GM19240 (cell line): ENCODE data around the genes ZMYND11 and IDI1.

- RRBS: 6% methylated on average over 24 of the region's 81 CpGs
These were observed at the start of gene ZMYND11 for GRCh38 chr10:135392-135912. ZMYND11 (plus strand) TSS chr10:135455.

GRCh38 chr10:513257-513819 lies 176.1 kb downstream of the DIP2C start:
- RRBS: no CpG with 5 or more reads among the region's 21 CpGs

- RRBS: no CpG with 5 or more reads among the region's 17 CpGs
These were observed 61.1 kb downstream of the DIP2C start for GRCh38 chr10:628255-628864.

DNA sequence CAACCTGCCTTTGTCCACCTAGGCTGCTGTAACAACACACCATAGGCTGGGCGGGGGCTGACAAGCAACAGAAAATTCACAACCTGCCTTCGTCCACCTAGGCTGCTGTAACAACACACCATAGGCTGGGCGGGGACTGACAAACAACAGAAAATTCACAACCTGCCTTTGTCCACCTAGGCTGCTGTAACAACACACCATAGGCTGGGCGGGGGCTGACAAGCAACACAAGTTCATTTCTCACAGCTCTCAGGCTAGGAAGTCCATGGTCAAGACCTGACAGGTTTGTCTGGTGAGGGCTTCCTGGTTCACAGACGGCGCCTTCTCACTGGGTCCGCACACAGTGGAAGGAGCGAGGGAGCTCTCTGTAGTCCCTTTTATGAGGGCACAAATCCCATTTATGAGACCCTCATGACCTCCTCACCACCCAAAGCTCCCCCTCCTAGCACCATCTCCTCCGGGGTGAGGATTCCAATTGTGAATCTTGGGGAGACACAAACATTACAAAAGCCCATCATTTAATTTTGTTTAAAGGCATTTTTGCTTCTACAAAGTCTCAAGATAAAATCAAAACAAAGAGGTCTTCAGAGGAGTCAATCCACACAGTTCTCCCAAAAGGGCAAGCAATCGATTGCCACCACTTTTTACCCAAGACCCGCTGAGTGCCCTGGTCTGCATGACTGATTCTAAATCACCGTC lies 52.1 kb downstream of the DIP2C start:
- RRBS: no CpG with 5 or more reads among the region's 12 CpGs

DNA sequence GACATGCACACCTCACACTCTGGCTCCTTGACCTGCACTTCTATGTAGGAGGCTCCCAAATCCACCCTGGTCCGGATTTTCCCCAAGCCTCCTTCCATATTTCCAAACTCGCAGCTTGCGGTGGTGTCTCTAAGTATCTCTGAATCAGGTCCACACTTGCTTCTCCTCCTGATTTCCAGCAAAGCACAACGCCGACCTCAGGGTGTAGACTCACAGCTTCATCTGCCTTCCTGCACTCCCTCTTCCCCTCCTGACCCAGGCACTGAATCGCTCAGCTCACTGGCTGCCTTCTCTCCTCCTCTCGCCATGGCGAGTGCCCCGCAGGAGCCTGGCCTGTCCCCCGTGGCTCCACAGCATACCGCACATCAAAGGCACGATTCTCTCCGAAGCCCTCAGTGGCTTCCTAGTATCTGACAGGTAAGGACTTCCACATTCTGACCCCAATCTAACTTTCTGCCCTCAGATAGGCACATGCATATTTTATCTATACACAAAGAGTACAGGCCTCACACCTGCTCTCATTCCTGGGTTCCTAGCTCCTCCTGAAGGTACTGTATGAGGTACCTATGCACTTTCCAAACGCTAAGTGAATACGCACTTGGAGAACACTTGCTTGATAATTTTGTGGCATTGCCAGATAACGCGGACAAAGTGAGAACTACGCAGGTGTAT lies 27.6 kb downstream of the DIP2C start:
- RRBS: no CpG with 5 or more reads among the region's 18 CpGs

DNA sequence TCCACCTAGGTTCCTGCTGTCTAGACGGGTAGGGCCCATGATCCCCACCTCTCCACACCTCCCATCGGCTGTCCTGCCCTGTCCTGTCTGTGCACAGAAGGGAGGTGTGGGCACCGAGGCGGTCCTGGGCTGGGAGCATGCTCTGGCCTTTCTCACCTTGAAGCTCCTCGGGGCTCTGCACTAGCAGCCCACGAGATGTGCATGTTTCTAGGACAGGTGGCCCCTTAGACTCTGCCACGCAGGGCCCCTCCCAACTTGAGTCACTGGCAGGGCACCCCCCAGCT lies 113.9 kb upstream of the DIP2C start:
- RRBS: no CpG with 5 or more reads among the region's 7 CpGs

GRCh38 chr10:824623-825551 lies 106.6 kb downstream of the LARP4B start:
- RRBS: no CpG with 5 or more reads among the region's 10 CpGs

GRCh38 chr10:924288-925003 lies 7.1 kb downstream of the LARP4B start:
- RRBS: no CpG with 5 or more reads among the region's 8 CpGs

DNA sequence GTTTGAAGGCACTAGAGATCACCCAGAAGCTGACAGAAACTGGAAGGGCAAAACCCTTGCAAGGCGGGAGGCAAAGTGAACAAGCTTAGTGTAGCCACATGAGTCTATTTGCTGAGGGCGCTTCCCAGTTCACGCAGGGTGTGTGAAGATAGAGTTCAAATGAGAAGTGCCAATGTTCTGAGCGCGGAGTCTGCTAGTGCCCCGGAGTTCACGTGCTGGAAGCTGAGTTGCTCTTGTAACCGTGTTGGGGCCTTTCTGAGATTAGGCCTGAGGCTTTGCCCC lies 16.6 kb upstream of the GTPBP4 start:
- RRBS: no CpG with 5 or more reads among the region's 8 CpGs

DNA sequence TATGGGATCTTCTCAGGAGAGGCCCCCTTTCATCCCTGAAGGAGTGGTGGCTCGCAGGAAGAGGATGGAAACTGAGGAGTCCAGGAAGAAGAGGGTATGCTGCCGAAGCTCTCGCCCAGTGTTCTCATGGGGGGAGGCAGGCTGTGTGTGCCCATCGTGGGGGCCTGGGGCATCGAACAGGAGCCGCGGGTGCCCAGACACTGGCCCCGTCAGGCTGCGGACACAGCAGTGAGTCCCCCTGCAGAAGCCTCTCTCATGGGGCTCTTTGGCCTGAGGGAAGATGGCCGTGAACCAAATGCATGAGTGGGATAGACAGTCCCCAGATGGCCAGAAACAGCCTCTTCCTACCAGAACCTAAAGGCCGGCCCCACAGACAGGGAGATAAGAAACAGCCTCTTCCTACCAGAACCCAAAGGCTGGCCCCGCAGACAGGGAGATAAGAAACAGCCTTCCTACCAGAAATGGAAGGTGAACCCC lies 16.7 kb downstream of the IDI2 start:
- RRBS: no CpG with 5 or more reads among the region's 12 CpGs

DNA sequence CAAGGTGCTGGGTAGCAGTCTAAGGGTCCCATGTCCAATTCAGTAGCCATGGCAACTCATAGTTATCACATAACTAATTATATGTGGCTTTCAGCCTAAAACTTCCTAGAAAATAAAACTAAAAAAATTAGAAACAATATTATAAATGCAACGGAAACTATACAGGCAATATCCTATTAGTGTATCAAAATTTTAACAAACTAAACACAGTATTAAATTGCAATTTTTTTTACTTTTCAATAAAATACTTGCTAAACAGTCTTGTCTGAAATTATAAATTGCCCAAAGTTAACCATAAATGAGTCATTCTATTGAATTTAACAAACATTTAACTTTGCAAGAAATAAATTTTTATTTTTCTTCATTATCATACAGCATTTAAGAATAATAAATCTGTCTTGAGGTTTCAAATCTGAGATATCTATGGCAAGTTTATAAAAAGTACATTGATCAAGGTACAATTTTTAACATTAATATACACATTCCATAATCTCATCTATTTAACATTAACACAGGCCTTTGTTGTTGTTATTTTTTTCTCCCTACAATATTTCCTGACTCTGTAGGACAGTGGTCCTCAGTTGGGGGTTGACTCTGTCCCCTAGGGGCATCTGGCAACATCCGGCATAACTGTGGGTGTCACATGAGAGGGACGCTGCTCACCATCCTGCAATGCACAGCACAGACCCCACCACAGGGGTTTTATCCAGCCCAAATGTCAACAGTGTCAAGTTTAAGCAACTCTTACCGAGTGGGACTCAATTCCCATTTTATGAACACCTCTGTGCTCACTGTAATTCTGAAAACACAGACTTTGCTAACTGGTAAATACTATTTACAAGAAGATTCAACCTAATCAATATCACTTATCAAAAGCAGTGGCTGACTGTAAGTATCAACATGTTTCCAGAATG lies 9.0 kb downstream of the IDI1 start:
- RRBS: no CpG with 5 or more reads among the region's 4 CpGs

DNA sequence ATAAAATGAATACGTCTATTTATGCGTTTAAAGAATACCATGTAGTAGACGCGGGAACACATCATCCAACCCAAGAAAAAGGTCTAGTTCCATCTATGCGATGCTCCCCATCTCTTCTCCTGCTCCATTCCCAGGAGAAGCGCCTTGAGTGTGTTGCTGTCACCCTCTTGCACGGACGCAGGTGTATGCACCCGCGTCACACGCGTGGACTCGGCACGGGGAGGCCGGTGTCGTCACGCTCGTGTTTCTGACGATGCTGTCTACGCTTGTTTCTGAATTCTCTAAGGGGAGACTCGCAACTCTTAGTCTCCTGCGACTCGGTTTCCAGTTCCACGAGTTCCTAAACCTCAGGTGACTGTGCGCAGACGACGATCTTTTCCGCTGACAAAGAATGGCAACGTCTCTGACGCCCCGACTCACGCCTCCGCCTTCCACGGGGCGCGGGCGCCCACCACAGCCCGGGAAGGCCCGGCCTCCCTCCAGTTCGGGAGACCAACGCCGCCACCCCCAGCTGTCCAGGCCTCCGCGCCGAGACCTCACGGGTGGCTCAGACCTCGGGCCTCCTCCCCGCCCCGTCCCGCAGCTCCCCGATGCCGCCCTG lies 593 bp downstream of the IDI1 start:
- RRBS: no CpG with 5 or more reads among the region's 52 CpGs

DNA sequence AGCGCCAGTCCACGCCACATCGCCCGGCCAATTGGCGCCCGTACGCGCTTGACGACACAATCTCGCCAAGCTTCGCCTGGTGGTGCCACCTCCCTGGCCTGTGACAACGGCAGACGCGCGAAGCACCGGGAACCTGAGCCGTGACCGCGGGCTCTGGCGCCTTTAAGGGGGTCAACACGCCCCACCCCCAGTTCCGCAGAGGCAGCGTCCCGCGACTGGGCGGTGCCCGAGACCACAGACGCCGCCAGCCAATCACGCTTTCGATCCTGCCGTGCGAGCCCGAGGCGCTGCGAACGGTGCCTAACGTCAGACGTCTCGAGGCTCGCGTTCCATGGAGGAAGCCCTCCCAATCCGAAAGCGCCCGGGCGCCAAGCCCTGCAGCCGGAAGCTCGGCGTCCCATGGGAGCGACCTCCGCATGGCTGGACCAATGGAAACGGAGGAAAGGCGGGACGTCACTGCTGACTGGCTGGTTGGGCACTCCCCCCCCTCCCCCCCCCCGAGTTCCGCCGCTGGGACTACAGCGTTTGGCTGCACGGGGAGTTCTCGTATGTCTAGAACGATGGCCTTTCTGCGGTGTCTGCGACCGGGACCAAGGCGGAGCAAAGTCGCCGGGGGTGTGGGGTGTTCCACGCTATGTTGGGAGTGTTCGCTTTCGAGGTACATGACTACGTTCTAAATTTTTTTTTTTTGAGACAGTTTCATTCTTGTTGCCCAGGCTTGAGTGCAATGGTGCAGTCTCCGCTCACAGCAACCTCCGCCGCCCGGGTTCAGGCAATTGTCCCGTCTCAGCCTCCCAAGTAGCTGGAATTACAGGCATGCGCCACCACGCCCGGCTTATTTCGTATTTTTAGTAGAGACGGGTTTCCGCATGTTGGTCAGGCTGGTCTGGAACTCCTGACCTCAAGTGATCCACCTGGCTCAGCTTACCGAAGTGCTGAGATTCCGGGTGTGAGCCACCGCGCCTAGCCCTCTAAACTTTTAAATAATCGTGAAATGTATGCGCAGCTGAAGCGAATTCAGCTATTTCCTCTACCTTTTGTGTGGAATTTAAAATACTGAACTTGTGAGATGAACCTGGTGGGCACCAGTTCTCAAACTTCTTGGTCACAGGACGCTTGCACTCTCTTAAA lies at the start of gene IDI1:
IDI1 (minus strand) TSS at position 136 of the 1,131 bp plus-strand sequence.
- RRBS: 1% methylated on average over 16 of the region's 90 CpGs

DNA sequence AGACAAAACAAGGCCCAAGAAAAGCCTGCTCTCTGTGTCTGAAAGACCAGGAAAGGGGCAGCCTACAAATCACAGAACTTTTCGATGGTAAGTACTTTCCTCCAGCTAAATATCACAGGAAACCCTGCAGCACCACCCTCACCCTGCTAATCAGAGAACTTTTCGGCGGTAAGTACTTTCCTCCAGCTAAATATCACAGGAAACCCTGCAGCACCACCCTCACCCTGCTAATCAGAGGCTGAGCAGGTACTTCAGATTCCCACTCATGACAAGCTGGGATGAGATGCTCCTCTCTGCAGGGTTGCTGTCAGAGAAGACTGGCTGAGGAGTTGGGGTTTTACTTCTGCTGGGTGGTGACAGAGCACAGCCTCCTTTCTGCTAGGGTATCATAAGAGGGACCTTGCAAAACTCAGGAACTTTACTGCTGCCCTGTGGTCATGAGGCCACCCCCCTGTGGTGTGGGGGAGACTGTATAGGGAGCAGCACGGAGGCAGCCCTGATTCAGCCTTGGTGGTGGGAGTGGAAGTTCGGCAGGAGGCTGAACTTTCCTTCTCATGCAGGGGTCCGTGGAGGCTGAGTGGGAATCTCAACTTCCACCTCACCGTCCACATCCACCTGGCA lies 7.2 kb downstream of the WDR37 start:
- RRBS: no CpG with 5 or more reads among the region's 7 CpGs

GRCh38 chr10:1289676-1290028 lies 233.5 kb downstream of the WDR37 start:
- RRBS: no CpG with 5 or more reads among the region's 14 CpGs

DNA sequence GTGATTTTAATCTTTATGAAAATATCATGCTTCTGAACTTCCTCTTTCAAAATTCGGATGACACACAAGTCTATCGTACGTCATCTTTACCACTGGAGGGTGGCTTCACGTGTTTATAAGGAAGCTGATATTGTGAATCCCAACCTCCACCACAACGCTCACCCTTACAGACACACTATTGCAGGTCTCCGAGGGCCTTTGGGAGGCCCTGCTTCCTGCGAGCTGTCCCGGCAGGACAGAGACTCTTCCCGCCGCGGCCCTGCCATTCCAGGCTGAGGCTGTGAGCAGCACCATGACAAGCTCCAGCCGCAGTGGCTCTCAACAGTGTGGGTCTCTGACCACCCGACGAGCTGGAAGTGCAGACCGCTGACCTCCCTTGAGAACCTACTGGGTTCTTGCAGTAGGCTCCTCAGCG lies 303.3 kb downstream of the WDR37 start:
- RRBS: 93% methylated on average over 4 of the region's 16 CpGs

GRCh38 chr10:1560433-1561038 lies 176.8 kb downstream of the ADARB2 start:
- RRBS: no CpG with 5 or more reads among the region's 27 CpGs

DNA sequence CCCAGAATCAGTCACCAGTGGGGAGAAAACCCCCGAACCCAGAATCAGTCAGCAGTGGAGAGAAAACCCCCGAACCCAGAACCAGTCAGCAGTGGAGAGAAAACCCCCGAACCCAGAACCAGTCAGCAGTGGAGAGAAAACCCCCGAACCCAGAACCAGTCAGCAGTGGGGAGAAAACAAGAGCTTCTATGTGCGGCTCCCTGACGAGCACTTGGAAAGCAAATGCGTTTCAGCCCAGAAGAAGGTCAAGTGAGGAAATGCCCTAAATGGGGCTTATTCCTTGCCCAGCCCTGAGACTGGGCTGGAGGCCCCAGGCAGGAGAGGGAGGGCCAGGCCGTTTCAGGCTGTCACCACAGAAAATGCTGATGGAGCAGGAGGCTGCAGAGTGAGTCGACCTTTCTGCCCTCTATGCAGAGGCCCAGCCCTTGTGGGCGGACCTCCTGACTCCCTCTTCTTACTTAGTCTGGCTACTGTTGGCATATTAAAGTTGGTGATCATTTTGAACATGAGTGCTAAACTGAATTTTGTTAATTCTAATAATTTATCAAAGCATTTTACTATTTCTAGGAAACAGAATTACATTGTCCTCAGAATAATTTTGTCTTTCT lies 18.7 kb upstream of the PFKP start:
- RRBS: no CpG with 5 or more reads among the region's 10 CpGs

DNA sequence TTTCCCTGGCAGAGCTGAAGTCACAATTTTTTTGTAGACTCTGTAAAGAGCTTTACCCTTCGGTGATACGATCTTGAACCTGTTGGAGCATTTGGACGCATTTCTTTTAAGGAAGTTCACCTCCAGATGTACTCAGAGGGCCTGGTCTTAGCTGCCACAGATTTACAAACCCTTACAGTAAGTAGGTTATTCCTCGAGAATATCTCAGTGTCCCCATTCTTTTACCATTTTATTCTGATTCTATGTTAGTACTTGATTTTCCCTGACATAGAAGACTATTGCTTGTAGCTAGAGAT lies 2.7 kb downstream of the PFKP start:
- RRBS: no CpG with 5 or more reads among the region's 4 CpGs

DNA sequence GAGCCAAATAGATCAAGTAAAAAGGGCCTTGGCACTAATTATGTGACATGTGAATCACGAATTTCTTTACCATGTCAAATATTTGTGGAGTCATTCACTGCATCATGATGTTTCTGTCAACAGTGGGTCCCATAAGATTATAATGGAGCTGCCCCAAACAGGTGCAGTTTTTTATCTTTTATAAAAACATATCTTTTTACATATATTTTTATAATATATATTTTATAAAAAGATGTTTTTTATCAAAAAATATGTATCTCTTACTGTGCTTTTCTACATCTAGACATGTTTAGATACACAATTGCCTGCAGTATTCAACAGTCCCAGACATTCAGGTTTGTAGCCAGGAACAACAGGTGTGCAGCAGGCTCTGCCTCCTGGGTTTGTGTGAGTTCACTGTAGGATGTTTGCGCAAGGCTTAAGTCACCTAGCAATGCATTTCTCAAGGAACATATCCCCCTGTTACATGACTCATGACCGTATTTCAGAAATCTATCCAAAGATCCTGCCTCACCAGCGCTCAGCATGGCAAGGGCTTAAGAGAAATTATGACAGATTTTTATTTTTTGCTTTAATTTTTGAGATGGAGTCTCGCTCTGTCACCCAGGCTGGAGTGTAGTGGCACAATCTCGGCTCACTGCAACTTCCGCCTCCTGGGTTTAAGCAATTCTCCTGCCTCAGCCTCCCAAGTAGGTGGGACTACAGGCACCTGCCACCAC lies 41.5 kb downstream of the PITRM1 start:
- RRBS: no CpG with 5 or more reads among the region's 7 CpGs